Endodermal cell (in vitro differentiated cells): ENCODE data around the genes CHP1, JMJD7 and CAPN3.

- PRO-cap: no peak
Measured at GRCh38 chr15:41080729-41081209, 35.3 kb downstream of the INO80 start.

DNA sequence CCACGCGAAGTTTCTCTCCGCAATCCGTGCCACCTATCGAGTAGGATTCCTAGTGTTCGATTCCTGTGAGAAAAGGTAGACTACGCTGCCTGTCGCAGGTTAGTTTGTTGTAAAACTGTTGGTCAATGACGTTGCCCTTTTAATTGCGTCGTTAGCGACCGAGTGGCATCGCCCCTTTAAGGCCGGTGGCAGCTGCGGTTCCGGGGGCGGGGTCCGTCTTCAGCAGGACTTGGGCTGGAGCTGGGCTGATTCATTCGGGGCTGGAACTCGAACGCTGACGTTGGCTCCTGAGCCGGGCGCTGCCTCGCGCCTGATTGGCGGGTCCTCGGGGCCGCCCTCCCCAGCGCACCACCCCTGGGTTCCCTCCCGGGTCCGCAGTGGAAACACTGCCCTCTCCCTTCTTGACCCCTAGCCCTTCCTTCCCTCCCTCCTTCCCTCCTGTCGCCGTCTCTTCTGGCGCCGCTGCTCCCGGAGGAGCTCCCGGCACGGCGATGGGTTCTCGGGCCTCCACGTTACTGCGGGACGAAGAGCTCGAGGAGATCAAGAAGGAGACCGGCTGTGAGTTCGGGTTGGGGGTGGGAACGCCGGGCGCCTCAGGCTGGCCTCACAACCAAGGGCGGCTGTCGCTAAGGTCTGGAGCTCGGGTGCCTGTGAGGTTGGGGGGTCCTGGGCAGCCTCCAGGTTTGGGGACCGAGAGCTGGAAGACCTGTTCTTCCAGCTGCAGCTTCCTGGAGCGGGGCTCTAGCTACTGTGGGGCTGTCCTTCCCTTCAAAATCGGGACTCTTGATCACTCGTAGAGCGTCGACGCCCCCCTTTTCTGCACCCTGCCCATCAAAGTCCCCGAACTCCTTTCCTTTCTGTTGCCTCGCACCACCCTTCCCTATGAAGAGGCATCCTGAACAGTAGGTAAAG, at the start of gene CHP1:
TSS of gene CHP1 (plus strand) at position 377 of the 912 bp plus-strand sequence.
- PRO-cap: bidirectional peak, plus-strand start at position 253 of the sequence, minus-strand start at position 247 of the sequence; bidirectional peak, plus-strand start at position 419 of the sequence, minus-strand start at position 517 of the sequence; unidirectional peak, minus-strand start at position 747 of the sequence

DNA sequence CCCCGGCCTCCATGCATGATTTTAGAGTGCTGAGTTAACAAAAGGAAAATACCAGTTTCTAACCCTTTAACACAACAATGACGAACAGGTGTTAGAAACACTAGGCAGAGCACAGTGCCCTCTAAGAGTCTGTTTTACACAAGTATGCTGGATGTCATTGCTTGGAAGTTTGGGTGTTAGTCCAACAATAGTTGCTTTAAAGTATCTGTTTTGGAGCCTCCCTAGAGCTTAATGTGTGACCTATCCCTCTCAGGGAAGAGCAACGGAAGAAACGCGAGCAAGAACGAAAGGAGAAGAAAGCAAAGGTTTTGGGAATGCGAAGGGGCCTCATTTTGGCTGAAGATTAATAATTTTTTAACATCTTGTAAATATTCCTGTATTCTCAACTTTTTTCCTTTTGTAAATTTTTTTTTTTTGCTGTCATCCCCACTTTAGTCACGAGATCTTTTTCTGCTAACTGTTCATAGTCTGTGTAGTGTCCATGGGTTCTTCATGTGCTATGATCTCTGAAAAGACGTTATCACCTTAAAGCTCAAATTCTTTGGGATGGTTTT, 22.4 kb downstream of the NDUFAF1 start:
- PRO-cap: no peak

- PRO-cap: no peak
Measured at GRCh38 chr15:41493946-41495290, 744 bp downstream of the ITPKA start.

GRCh38 chr15:41512470-41512928, 1.1 kb downstream of the LTK start:
- PRO-cap: no peak

GRCh38 chr15:41804873-41805481, 22.9 kb upstream of the JMJD7 start:
- PRO-cap: no peak

DNA sequence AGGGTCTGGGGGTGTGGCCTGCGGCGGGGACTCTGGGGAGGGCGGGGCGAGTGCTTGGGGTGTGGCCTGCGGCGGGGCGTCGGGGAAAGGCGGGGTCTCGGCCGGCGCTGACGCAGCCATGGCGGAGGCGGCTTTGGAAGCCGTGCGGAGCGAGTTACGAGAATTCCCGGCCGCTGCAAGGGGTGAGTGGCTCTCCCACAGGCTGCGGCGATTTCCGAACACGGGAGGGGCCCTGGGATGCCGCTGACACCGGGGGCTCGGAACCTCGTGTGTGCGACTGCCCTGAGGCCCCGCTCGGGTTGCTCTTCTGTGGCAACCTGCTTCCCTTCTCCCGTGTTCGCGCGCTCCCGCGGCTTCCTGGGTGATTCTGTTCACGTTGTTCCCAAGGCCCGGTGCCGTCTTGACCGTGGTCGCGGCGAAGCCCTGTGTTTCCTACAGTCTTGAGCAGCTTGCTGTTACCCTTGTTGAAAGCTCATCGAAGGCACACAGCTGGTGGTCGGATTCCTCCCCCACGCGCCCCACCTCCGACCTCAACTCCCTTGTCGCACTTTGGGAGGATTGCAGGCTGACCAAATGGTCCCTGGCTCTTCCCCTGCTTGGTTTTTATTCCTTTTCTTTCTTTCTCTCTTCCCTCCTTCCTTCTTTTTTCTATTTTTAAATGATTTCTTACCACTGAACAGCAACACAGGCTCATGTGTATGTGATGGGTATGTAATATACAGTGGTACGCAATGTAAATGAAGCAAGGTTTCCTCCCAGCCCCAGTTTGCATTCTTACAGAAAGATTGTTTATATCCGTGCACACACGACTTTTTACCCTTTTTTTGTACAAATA, at the start of gene JMJD7:
TSS of gene JMJD7 (plus strand) at position 86 of the 835 bp plus-strand sequence.
- PRO-cap: bidirectional peak, plus-strand start at position 113 of the sequence, minus-strand start outside the sequence; bidirectional peak, plus-strand start at position 547 of the sequence, minus-strand start at position 463 of the sequence

GRCh38 chr15:41865842-41866596, 27.4 kb downstream of the PLA2G4B start:
- PRO-cap: bidirectional peak, plus-strand start at chr15:41866440, minus-strand start at chr15:41866285

GRCh38 chr15:41915232-41915567, 21.3 kb upstream of the SPTBN5 start:
- PRO-cap: no peak

DNA sequence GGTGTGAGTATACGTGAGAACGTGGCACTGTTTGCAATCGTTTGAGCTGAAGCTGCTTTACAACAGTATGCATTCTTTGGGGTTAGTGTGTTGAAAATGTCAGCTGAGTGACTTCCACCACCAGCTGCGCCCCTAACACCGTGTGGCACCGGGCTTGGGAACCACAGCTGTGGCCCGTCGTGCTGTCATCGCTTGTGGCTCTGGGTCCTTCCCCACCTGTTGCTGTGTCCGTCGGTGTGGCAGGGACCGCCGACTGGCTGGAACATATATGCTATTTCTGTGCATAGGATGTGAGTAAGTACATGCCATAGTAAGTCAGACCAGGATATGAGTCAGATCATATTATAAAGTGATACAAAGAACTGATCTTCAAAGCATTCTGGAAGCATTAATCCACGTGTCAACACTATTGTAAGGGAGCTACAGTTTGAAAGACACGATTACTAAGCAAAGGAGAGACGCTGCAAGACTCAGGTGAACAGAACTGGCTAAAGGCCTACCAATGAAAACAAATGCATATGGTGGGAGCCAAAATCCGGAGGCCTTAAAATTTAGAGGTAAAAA, 31.9 kb downstream of the EHD4 start:
- PRO-cap: no peak

DNA sequence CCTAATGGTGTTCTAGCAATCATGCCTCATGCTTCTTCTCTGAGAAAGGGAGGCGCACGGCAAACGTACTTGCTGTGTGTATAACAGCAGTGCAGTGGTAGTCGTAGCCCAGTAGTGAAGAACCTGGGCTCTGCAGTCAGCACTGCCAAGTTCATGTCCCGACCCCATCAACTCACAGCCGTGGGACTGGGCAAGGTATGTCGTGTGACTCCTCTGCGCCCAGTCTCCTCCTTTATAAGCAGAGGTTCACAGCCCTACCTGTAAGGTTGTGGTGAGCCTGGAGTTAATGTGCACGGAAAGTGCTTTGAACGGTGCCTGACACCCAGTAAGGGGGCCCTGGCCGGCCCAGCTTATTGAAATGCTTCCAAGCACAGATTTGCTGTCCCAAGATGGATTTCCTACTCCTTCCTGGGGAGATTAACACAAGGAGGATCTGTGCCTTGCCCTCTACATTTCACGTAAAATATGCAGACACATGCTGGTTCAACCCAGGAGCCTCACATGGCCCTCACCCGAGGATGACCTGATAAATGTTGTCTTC, 26.6 kb downstream of the EHD4 start:
- PRO-cap: no peak

DNA sequence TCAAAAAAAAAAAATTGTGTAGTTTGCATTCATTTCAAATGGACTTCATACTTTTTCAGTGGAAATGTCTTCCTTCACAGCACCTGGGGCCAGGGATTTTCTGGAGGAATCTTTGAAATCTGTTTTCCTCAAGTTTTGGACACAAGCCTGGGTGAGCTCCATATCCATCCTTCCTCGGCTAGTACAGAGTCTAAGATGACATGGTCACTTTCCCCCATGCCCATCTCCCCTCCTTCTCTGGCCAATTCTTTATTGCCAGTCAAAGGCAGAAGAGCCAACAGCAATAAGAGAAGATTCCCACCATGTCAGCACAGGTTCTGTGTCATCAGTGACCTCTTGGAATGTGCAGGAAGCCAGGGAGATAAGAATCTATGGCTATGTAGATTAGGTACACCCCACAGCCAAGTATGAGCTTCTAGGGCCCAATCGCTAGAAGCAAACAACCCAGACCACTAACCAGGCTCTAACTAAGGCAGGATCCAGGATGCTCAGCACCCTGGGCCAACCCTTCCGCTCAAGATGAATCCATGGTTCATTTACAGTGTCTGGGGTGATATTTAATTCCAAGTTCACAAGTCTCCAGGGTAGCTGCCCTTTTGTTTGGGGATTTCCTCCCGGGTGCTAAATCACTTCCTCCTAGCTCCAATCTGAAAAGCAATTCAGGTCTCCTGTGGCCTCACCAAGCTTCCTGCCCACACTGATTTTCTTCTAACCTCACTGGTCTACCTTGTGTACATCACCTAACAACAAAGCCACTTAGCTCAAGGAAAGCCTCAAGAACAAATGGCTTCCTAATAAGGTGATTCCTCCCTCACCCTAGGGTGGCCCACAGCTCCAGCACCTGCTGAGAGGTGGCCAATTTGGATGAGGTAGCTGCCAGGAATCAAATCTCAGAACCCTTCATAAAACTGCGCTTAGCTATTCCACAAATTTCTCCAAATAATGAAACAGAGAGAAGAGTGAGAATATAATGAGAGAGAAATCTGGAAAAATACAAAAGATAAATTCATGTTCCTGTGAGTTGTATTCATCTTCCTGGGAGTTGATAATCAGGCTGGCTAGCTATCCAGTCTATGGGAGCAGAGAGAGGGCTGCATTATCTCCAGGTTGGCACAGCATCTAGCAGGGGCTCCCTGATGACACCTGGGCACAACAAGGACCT, 2.4 kb downstream of the EHD4 start:
- PRO-cap: no peak

DNA sequence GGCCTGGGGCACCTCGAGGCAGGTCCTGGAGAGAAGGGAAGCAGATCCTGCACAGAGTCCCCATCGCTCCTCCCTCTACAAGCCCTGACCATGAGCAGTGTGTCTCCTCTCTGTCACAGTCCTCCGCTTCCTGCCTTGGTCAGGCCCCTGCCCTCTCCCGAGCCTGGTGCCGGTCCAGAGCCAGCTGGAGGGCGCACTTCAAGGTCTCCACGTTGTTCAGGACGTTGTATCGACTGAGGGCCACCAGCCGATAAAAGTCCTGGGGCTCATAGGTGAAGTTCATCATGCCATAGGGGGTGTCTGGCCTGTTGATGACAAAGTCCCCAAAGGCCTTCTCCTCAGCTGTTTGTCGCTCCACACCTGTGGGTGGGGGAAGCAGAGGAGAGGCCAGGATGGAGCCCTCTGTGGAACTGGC, 14.6 kb downstream of the PLA2G4F start:
- PRO-cap: no peak

DNA sequence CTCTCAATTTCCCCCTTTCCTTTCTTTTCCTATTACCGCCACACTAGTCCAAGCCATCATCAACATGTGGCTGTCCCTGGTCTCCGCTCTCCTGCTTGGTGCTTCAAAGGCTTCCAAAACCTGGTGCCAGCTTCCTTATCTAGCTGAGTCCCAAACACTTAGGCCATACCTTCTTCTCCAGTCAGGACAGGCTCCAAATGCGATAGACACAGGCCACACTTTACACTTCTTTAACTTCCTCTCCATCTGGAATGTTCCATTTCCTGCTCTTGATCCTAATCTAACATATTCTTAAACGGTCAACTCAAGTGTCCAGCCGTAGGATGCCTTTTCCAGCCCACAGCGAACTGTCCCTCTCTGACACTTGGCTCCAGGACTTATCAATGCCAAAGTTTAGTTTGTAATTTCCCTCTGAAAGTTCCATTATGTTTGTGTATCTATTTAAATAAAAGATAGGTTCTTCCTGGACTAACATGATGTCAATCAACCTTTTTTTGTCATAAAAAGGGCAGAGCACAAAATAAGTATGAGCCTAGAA, 19.2 kb upstream of the PLA2G4F start:
- PRO-cap: no peak

- PRO-cap: no peak
Measured at GRCh38 chr15:42234736-42235405, 26.8 kb upstream of the VPS39 start.

GRCh38 chr15:42302336-42302991, 29.2 kb upstream of the TMEM87A start:
- PRO-cap: no peak

DNA sequence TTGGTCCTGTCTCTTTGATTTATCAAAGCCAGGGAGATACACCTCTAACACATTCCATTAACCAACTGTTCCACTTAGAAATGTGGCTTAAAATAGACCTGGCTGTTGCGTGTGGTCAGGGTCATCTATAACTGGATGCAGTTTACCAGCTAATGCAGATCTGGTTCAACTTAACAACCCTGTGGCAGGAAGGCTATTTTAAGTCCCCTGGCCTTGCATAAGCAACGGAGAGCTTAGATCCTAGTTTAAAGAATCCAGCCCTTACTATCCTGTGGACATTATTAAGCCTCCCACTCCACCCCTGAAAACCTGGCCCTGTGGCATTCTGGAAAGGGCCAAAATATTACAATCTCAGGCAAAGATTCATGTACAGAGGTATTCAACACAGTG, 28.0 kb upstream of the CAPN3 start:
- PRO-cap: no peak

GRCh38 chr15:42359209-42359671, at the start of gene CAPN3:
Gene CAPN3, plus strand, starts transcription at chr15:42359501.
- PRO-cap: no peak

DNA sequence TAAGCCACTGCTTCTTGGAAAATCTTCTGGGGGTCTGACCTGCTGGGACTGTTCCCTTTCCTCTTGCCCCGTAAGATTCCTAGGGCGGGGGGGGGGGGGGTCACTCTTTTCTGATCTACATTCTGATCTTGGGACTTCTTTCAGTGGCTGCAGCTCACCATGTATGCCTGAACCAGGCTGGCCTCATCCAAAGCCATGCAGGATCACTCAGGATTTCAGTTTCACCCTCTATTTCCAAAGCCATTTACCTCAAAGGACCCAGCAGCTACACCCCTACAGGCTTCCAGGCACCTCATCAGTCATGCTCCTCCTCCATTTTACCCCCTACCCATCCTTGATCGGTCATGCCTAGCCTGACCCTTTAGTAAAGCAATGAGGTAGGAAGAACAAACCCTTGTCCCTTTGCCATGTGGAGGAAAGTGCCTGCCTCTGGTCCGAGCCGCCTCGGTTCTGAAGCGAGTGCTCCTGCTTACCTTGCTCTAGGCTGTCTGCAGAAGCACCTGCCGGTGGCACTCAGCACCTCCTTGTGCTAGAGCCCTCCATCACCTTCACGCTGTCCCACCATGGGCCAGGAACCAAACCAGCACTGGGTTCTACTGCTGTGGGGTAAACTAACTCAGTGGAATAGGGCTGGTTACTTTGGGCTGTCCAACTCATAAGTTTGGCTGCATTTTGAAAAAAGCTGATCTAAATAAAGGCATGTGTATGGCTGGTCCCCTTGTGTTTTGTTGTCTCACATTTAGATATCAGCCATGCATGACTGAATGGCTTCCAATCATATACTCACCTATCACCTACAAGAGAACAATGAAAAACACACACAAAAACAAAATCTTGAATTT, 52.5 kb downstream of the CAPN3 start:
- PRO-cap: no peak

DNA sequence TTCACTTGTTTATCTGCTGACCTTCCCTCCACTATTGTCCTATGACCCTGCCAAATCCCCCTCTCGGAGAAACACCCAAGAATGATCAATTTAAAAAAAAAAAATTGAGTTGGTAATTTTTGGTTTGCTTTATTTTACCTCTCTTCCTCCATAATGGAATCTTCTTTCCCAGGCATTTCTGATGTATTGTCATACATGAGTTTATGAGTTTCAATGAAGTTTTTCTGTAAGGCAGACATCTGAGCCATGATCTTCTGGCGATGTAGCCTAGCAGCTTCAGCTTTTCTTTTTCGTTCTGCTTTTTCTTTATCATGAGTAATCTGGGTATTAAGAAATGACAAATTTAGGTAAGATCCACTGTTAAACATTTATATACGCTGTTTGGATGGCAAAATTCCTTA, 90.3 kb downstream of the UBR1 start:
- PRO-cap: no peak